Tibial artery (tissue), 1 donor: ENCODE results near the gene NACAD.

- PRO-cap = no peak
These were observed 19.9 kb downstream of the ZMIZ2 start for GRCh38 chr7:44768394-44769077.

DNA sequence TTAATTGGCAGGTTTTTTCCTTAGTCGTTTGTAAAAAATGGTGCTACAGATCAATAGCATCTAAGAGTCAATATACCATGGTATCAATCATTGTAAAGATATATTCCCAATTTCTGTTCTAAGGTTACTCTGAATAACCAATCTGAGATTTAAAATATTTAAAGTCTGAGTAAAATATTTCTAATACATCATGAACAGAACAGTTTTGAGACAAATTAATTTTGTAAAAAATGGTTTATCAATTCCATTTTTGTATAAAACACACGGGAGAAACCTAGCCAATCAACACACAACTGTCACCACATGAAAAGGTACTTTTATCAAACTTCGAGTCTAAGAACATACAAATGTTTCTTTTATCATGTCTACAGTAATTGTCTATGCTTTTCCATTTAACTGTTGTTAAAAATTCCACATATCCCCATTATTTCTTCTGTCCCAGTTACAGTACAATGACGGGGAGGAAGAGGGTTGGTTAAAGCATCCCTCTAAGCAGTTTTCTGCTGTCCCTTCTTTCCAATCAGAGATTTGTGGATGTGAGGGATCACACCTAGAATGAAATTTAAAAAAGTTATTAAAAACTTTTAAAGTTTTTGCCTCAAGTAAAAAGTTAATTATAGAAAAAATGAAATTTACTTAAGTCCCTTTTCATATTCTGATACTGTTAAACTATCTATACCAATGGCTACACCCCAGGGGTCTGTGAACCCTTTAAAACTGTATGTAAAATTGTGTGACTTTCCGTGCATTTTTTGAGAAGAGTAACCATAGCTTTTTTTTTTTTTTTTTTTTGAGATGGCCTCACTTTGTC lies 13.7 kb downstream of the H2AZ2 start:
- PRO-cap = no peak

GRCh38 chr7:44884246-44885326 lies 744 bp downstream of the PURB start:
- PRO-cap = unidirectional peak, plus-strand start at chr7:44884792

DNA sequence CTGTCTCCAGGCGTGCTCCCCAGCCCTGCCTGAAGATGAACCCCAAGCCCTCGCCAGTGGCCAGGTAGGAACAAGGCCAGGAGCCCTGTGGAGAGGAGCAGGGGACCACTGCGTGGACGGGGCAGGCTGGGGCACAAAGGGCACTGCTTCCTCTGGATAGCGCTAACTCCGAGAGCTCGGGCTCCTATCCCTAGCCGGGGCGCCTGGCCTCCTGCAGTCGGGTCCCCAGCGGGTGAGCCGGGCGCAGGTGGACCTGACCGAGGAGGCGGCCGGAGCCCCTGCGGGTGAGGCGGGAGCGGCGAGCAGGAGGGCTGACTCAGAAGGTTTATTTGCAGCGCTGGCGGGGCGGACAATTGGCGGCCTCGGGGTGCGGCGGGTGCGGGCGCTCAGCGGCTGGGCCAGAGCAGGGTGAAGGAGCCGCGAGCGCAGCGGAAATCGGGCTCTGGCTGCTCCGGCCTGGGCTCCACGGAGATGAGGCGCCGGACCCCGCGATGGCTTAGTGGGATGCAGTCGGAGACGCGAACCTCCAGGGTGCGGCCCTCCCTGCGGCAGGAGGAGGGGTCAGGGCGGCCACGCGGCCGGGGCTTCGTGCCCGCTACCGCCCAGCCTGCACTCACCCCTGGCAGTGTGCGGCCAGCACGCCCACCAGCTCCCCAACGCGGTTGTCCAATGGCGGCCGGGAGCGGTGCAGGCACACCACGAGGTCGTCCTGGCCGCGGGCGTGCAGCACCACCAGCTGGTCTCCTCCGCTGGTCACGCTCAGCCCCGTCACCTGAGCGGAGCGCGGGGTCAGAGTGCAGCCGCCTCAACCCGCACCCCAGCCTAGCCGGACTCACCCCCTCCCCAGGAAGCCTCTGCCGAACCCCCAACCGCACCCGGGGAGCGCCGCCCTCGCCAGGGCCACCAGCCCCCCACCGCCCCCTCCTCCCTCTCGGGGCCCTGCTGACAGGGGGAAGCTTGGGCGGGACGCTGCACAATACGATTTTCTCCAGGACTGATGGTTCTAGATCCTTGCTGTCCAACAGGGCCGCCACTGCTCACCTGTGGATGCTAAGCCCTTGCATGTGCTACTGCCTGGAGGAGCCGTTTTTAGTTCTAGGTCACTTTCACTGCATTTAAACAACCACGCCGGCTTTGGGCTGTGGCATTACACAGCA lies 16.1 kb downstream of the MYO1G start:
- PRO-cap = no peak

- PRO-cap = no peak
These were observed 11.9 kb downstream of the MYO1G start for GRCh38 chr7:44967067-44967255.

- PRO-cap = no peak
These were observed 9.1 kb downstream of the MYO1G start for GRCh38 chr7:44969456-44970457.

GRCh38 chr7:44971542-44972653 lies 6.9 kb downstream of the MYO1G start:
- PRO-cap = no peak

DNA sequence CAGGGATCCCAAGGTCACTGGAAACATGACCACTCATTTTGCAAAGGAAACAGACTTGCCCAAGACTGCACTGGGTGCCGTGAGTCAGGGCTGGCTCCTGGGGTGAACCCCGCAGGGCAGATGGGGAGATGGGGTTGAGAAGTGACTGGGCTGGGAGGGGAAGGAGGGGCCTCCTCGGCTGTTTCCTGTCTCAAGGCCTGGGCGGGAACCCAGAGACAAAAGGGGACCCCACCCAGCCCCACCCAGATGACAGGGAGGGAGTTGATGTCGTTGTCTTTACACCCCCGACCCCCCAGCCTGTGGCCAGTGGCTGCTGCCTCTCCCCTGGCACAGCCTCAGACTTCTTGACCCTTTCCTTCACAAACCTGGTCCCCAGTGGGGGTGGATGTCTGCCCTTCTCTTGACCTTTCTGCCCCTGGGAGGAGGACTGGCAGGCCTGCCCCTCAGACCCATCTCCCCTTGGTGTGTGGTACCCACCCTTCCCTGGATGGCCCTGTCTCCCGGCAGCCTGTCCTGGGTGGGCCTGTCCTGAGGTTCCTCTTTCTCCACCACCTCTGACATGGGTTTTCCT lies 1.4 kb downstream of the MYO1G start:
- PRO-cap = no peak

- PRO-cap = no peak
These were observed 23.8 kb downstream of the NACAD start for GRCh38 chr7:45064918-45065369.

- PRO-cap = no peak
These were observed 19.1 kb downstream of the NACAD start for GRCh38 chr7:45069484-45070280.

- PRO-cap = bidirectional peak, plus-strand start at chr7:45089048, minus-strand start at chr7:45088969
These were observed at the start of gene NACAD for GRCh38 chr7:45088457-45089919. Gene NACAD (minus strand): TSS chr7:45088969.

DNA sequence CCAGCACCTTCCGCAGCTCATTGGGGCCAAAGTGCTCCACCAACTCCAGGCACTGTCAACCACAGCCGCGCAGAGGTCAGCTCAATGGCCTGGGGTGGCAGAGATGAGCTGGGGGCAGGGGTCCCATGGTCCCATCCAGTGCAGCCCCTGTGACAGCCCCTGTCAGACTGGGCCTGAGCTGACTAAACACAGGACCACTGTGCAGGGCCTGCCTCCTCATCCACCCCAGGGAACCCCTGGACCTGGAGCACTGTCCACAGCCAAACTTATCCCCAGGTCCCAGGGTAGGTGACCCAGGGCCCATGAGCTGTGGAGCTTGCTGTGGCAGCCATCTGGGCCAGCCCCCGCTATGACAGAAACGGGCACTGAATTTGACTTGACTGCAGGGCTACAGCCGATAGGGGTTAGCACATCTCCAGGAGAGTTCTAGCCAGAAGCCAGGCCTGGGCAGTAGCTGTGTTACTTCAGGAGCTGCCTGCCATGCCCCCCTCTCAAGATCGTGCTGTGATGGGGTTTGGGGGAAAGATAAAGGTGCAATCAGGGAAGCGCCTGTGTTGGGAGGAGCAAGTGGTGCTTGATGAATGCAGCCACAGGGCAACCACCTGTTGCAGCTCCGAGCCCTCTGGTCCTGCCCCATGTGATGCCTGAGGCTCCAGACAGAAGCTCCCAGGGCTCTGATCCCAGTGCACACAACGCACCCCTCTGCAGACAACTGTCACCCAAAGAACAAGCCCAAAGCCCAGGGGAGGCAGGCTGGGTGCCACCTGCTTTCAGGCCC lies 6.7 kb downstream of the TBRG4 start:
- PRO-cap = no peak

DNA sequence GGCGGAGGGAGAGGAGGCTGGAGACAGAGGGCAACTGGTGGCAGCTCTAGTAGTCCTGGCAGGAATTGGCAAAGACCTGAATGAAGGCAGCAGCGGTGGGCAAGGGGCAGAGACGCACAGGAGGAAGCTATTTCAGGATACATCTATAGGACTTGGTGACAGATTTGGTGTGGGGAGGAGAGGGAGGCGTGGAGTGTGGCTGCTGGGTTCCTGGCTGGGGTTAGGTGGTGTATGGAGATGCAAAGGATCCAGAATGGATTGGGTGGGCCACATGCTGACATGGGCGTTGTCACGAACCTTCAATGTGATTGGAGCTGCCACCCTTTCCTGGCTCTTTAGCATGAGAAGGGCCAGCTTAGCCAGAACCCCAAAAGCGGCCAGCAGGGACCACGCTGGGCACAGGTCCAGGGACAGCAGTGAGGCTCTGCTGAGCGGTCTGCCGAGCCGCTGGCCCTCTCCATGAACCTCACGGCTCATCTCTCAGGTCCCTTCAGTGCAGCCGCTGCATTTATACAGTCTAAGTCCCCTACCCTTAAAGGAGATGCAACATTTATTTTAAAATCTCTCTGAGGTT lies 10.2 kb upstream of the ADCY1 start:
- PRO-cap = no peak

GRCh38 chr7:45889285-45890049 lies 1.2 kb downstream of the IGFBP1 start:
- PRO-cap = no peak

DNA sequence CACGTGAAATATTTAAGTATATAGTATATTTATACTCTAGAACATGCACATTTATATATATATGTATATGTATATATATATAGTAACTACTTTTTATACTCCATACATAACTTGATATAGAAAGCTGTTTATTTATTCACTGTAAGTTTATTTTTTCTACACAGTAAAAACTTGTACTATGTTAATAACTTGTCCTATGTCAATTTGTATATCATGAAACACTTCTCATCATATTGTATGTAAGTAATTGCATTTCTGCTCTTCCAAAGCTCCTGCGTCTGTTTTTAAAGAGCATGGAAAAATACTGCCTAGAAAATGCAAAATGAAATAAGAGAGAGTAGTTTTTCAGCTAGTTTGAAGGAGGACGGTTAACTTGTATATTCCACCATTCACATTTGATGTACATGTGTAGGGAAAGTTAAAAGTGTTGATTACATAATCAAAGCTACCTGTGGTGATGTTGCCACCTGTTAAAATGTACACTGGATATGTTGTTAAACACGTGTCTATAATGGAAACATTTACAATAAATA lies 4.9 kb downstream of the IGFBP1 start:
- PRO-cap = no peak

GRCh38 chr7:46145315-46145831 lies 224.3 kb upstream of the IGFBP3 start:
- PRO-cap = no peak

DNA sequence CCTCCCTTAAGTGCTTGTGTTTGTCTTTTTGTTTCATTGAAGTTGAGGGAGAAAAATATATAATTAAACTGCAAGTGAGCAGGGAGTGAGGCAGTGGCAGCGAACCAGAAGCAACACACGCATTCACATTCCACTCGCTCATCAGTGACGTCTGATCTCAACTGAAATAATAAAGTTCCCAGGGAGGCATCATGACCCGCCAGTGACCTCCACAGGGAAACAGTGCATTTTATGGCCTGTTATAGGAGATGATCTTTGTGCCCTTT lies 613.5 kb upstream of the IGFBP3 start:
- PRO-cap = no peak

- PRO-cap = no peak
These were observed 820.1 kb upstream of the IGFBP3 start for GRCh38 chr7:46741261-46741583.

DNA sequence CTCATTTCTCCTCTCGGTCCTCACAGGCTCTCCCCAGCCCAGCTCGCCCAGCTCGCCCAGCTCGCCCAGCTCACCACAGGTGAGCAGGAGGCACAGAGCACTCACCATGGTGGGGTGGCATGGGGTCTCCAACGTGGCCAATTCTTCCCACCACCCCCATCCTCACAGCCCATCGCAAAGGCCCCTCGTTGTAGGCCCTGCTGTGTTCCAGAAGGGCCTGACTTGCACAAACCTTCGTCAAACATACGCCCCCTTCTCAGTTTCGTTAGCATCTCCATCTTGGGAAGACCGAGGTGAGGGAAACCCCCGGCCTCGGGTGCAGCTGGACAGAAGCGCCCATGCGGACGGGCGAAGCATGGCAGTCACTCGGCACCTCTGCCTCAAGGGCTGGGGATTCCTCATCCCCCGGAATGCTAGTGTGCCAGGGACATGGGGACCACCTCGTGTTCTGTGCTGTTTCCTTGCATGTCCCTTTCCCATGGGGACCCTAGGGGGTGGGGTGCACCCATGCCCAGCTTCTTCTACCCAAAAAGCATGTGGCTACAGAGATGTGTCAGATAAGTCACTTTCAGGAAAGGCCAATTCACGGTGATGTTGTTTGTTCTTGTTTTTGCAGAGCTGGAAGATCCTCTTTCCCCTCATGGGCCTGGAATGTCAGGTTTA lies 304.5 kb downstream of the TNS3 start:
- PRO-cap = no peak

DNA sequence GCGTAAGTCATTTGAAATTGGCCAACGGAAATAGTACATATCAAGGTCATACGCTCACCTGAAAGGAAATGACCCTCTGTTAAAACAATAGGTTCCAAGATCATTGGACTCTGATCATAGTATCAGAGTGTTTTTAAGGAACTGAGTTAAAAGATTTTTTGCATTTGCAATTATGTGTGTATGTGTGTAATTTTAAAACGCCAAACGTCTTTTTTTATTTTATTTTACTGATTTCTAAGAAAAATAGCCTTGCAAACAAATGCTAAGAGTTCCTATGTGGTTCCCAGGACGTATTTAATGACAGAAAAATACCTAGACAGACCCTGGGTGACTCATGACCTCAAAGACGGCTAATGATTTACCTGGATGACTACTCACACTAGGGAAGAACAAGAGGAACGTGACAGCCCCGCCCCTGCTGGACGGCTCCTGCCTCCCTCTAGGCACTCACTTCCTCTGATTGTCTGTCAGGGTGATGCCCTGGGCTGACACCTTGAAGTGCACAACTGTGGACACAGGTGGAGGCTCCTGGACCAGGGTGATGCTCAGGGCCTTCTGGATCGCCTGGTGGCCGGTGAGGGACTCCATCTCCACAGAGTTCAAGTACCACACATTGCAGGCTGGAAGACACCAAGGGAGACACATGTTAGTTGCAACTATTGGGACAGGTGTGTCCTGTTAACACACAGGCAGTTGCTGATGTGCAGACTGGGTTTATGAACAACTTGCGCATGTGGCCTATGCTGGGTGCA lies 298.5 kb downstream of the TNS3 start:
- PRO-cap = no peak